Cardiac atrium fibroblast (primary cell): ENCODE results near the genes ZNF563, ZNF443, CALR and NFIX.

DNA sequence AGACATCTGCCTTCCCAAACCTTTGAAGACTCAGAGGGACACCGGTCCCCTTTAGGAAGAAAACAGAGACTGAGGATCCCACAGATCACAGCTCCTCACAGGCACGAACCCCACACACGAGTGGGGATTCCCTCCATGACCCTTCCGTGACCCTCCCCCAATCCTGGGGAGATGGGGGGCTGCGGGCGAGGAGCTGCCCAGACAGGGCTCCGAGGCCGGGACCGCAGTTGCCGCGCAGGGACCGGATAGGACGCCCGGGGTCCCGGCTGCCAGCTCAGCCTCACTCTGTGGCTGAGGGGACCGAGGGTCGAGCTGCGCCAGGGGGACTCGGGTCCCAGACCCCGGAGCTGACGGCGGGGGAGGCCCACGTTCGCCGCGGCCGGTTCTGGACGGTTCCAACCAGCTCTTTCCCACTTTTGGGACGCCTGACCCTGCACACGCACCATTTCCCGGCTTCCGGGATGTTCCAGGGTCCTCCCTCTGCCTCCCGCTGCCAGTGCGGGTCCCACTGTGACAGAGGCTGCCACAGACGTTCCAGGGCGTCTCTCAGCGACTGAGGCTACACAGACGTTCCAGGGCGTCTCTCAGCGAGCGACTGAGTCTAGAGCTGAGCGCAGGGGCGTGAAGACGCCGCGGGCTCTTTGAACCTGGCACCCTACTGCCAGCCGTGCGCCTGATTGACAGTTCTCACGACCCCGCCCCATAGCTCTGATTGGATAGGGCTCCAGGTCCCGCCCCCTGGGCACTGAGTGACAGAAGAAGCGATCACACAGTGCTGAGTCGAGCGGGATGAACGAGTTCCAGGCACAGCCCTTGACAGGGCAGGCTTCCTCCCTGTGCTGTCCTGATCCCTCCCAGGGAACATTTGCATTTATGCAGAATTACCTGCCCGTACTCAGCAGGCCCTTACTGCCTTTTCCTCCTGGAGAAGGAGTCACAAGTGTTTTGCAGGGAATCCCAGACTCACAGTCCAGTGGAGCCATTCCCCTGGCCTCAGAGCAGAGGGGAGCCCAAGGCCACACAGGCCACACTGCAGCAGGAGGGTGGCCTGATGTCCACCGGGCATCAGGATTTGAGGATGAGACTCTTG, at the start of gene ZNF563:
Gene ZNF563 (minus strand): TSS at position 597 of the 1,090 bp plus-strand sequence.
- RAMPAGE, long total RNA = no peak

DNA sequence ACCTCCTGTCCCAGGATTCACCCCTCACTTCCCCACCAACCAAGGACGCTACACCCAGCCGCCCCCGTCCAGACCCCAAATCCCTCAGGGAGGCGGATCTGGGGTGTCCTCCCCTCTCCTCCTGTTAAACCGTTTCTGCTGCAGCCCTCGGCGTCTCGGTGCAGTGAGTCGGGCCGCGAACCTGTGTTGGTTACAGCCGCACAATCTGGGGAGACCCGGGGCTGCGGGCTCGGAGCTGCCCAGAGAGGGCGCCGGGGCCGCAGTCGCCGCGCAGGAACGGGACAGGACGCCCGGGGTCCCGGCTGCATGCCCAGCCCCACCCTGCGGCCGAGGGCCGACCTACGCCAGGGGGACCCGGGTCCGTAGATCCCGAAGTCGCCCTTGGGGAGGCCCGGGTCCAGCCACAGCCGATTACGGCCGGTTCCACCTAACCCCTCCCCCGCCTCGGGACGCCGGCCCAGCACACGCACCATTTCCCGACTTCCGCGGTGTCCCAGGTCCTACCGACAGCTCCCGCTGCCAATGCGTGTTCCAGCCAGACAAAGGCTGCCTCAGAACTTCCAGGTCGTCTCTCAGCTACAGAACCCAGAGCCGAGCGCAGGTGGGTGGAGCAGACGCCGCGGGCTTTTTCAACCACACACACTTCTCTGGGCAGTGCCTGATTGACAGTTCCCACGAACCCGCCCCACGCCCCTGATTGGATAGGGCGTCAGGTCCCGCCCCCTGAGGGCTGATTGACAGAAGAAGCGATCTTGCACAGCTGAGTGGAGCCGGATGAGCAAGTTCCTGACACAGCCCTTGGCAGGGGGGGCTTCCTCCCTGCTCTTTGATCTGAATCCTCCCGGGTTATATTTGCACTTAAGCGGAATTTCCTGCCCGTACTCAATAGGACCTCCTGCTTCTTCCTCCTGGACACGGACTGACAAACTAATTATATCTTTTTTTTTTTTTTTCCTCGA, at the start of gene ZNF443:
Gene ZNF443 (minus strand): TSS at position 580 of the 959 bp plus-strand sequence.
- RAMPAGE, long total RNA = no peak

DNA sequence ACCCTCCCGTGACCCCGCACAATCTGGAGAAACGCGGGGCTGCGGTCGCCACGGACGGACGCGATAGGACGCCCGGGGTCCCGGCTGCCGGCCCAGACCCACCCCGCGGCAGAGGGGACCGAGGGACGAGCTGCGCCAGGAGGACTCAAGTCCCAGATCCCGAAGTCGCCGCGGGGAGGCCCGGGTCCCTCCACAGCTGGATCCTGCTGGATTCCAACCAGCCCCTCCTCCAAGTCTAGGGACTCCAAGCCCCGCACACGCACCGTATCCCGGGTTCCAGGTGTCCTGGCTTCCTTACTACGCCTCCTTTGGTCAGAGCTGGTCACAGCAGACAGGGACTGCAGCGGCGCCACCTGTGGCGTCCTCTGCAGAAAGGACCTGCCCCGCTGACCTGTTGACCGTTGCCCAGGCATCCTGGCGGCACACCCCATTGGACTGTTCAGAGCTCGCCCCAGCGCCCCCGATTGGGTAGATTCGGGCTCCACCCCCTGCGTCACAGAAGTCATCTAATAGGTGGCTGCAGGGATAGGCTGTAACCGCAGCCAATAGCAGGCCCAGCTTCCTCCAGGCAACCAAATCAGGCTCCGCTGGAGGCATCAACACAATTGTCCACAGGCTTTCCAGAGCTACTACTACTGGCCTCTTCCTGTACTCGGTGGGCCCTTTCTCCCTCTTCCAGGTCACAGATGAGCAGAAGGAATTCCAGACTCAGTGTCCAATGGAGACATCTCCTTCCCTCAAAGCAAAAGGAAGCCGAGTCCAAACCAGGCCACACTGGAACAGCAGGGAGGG, 29.1 kb upstream of the ZNF709 start:
- RAMPAGE, long total RNA = no peak

GRCh38 chr19:12672742-12673574, 3.7 kb upstream of the WDR83OS start:
- RAMPAGE, long total RNA = no peak

GRCh38 chr19:12681033-12681701, 513 bp downstream of the DHPS start:
- RAMPAGE, long total RNA = no peak

- RAMPAGE, long total RNA = no peak
Observed at GRCh38 chr19:12757466-12758163, 6.0 kb downstream of the BEST2 start.

DNA sequence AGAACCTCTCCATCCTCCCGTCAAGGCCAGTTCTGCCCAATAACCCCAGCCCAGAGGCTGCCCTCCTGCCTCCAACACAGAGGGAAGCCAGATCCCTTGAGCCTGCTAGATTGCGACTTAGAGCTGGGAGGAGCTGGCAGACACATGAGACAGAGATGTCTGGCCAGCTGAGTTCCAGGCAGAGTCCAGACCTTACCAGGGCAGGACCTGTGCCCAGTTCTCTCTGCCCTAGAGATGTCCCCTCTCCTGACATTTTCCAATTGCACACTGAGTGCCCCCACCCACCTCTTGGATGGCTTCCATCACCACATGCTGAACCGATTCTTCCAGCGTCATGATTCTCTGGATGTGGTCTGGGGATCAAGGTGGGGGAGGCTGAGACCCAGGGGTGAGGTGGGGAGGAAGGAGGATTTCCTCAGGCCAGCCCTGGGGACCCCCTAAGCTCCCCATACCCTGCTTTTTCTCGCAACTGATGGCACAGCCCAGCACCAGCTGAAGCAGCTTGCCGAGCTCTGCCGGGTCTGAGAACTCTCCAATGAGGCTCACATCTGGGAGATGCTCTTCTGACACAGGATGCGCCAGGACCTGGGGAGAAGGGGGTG, 2.9 kb downstream of the HOOK2 start:
- RAMPAGE, long total RNA = no peak

- RAMPAGE, long total RNA = no peak
Observed at GRCh38 chr19:12777206-12777905, 2.0 kb upstream of the HOOK2 start.

DNA sequence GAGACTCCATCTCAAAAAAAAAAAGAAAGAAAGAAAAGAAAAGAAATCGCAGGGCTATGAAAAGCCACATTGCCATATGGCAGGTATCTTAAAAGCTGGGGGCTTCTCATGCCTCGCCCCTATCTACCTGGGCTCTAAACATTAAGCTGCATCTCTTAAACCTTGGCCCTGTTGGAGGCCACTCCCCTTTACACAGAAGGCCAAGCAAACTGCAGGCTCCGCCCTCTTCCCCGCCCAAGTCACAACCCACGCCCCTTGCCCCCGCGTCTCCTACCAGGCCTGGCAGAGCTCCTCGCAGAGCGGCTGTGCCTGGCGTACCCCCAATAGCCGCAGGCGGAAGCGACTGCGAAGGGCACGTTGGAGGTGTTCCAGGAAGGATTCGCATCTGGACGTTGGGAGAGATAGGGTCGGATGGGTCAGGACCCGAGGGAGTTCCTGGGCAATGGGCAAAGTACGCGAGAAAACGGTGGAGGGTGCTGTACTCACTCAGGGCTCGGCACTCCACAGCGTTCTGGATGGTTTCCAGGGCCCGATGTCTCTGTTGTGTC, 5.9 kb downstream of the RTBDN start:
- RAMPAGE, long total RNA = no peak

- RAMPAGE, long total RNA = no peak
Observed at GRCh38 chr19:12840233-12841052, 2.1 kb downstream of the MAST1 start.

DNA sequence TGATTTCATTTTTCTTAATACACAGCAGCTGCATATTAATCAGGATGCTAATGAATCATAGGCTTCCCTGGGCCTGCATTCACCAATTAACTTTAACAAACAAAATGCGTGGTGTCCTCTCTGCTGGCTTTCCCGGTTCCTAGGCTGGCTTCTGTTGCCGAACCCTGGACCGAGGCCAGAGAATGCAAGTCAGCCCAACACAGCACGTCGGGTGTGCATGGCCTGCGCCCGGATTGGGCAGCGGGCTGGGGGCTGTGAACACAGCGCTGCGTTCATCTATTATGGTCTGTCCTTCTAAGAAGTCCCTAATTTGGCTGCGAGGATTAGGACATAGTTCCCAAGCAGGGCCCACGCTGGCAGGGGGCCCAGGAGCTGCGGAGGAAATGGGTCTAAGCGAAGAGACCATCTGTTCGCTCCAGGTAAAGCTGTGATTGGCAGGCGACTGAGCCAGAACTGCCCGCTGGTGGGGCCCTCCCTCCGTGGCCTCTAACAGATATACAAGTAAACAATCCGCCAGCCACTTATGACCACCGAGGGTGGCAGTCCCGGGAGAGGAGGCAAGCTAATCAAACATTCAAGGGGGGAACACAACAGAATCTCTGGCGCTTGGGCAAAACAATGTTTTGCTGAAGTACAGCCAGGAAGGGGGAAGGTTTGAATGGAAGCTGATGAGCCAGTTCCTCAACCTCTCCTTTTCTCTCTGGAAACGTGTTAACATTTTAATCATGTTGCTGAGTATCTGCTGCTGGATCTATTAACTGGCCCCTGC, 6.0 kb downstream of the SYCE2 start:
- RAMPAGE, long total RNA = no peak

- RAMPAGE, long total RNA = no peak
Observed at GRCh38 chr19:12938548-12938923, at the start of gene CALR. Gene CALR, plus strand, starts transcription at chr19:12938609.

- RAMPAGE, long total RNA = no peak
Observed at GRCh38 chr19:12965686-12965971, 3.7 kb upstream of the DAND5 start.

DNA sequence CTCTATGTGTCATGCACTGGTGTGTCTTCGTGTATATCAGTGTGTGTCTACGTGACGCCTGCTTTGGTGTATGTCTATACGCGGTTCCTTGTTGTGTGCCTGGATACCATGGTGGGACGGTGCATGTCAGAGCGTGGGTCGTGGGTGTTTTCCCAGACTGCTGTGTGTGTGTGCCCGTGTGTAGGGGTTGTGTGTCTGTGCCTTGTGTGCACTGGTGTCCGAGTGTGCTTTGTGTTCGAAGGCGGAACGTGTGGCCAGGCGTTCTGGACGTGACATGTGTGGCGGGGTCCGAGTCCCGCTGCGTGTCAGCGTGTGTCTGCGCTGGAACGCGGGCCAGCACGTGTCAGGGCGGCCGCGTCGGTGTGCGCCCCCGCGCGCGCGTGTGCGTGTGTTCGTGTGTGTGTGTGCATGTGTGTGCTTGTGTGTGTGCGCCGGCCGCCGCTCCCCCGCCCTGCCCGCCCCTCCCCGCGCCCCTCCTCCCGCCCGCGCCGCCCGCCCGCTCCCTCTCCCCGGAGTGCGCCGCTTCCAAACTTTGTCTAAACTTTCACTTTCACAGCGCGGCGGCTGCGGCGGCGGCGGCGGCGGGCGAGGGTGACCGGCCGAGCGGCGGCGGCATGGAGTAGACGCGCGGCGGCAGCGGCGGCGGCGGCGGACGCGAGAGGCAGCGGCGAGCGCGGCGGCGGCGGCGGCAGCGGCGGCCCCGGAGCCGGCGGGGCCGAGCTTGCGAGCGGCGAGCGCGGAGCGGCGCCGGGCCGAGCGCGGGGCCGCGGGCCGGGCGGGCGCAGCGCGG, at the start of gene NFIX:
Gene NFIX (plus strand): TSS at position 535 of the 790 bp plus-strand sequence.
- RAMPAGE, long total RNA = no peak

GRCh38 chr19:13022097-13022512, 26.8 kb downstream of the NFIX start:
- RAMPAGE, long total RNA = no peak

DNA sequence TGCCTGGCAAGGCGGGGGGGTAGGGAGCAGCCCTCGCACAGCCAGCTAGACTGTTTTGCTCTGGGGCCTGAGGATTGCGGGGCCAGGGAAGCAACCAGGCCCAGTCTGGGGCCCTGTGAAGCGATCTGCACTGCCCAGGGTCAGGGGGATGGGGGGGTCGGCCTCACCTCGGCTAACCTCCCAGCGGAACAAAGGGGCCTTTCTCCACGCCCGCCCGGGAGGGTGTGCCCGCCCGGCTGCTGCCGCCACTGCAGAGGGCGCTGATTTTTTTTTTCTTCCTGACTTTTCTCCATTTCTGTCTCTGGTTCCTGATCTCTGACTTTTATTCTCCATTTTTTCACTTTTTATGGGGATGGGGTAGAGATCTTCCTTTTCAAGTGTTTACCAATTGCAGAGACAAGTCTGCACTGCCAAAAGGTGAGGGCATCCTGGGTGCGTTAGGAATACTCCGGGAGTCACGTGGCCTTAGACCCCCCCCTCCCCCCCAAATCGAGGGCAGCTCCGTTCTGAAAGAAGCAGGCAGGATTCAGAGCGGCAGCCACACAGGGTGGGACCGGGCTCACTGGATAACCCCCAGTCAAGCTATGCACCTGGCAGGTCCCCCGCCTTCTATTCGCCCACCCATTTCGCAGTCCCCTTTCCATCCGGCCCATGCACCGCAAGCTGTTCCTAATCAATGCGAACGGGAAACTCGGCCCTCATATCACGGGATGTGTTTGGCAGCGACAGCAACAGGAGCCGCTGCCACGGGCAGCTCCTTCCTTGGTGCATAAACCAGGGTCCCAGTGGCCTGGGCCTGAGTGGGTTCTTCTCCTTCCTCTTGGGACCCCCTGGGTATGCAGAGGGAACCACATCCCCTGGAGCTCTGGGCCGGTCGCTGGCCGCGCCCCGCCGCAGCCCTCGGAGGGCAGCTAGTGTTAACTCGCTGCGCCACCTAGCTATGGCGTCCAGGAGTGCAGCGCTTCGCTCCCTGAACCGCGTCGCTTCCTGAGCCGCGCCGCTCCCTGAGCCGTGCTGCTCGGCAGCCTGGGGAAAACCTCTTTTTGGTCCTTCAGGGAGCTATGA, 41.7 kb downstream of the LYL1 start:
- RAMPAGE, long total RNA = no peak

DNA sequence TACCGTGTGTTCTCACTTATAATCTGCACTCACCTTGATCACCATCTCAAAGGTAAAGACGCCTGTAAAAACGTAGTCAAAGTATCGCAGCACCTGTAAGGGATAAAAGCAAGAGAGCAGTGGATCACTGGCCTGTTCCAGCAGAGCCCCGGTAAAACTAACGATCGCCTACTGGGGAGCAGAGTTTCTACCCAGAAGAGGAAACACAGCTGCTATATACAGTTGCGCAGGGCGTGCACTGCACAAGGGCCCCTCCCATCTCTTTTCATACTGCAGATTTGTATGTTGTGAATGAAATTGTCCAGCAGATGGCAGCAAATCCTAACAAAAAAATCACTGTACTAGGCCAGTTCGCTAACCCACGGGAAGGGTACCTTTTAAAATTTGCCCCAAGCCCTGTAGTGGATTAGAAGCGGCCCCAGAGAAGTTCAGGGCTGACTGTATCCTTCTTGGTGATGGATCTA, 126.9 kb downstream of the IER2 start:
- RAMPAGE, long total RNA = no peak

DNA sequence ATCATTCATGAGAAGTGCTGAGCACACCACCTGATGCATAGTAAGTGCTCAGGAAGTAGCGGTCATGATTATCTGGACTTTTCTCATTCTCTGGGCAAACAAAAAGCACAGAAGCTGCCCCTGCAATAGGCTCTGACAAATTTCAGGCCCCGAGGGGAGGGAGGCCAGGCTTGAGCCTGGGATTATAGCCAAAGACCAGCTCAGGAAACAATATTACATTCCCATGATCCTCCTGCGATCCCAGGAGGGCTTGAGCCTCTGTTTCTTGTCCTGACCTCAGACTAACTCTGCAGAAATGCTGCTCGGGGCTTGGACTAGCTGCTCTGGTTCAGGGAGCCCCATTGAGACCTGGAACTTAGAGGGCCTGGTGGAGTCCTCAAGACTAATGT, 107.5 kb downstream of the CACNA1A start:
- RAMPAGE, long total RNA = no peak

DNA sequence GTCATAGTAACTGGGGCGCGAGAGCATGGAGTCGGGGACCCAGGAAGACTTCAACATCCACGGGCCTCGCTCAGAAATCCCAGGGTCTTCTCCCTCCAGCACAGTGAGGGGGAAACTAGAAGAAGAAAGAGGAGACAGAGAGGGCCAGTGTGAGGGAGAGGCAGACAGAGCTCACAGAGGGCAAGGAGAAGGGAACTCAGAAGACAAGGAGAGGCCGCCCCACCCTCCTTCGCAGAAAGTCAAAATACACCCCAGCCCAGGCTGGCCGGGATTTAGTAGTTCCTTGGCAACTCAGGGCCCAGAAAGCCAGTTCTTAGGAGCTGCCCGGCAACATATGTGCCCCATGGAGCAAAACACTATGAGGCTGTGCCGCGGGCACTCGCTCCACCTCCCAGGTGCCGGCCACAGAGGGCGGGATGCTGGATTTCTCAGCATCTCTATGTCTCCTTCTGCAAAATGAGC, 93.7 kb upstream of the CACNA1A start:
- RAMPAGE, long total RNA = no peak

- RAMPAGE, long total RNA = no peak
Observed at GRCh38 chr19:13718364-13718678, 29.4 kb upstream of the YJU2B start.